Osteoblast (primary cell): ENCODE data around the gene CCDC201.

DNA sequence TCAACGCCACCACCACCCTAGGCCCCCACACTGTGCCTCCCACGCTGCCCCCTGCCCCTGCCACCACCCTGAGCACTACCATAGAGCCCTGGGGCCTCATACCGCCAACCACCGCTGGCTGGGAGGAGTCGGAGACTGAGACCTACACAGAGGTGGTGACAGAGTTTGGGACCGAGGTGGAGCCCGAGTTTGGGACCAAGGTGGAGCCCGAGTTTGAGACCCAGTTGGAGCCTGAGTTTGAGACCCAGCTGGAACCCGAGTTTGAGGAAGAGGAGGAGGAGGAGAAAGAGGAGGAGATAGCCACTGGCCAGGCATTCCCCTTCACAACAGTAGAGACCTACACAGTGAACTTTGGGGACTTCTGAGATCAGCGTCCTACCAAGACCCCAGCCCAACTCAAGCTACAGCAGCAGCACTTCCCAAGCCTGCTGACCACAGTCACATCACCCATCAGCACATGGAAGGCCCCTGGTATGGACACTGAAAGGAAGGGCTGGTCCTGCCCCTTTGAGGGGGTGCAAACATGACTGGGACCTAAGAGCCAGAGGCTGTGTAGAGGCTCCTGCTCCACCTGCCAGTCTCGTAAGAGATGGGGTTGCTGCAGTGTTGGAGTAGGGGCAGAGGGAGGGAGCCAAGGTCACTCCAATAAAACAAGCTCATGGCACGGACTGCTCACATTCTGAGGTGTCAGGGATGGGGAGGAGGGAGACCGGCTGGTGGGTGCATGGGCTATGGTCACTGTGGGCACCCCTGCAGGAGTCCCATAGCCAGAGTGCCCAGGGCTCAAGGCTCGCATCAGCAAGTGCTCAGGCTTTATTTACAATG, 9.2 kb downstream of the POLD2 start:
- CAGE, long polyA plus RNA: no peak
- RRBS: no CpG with 5 or more reads among the region's 14 CpGs

- CAGE, long polyA plus RNA: no peak
- RRBS: no CpG with 5 or more reads among the region's 6 CpGs
Observed at GRCh38 chr7:44157293-44157639, 16.1 kb upstream of the MYL7 start.

- CAGE, long polyA plus RNA: no peak
- RRBS: no CpG with 5 or more reads among the region's 1 CpG
Observed at GRCh38 chr7:44223664-44224095, 22.9 kb downstream of the YKT6 start.

- CAGE, long polyA plus RNA: no peak
- RRBS: 5% methylated on average over 3 of the region's 10 CpGs
Observed at GRCh38 chr7:44240923-44241456, 40.2 kb downstream of the YKT6 start.

GRCh38 chr7:44310173-44310766, 15.1 kb downstream of the CAMK2B start:
- CAGE, long polyA plus RNA: no peak
- RRBS: no CpG with 5 or more reads among the region's 9 CpGs

DNA sequence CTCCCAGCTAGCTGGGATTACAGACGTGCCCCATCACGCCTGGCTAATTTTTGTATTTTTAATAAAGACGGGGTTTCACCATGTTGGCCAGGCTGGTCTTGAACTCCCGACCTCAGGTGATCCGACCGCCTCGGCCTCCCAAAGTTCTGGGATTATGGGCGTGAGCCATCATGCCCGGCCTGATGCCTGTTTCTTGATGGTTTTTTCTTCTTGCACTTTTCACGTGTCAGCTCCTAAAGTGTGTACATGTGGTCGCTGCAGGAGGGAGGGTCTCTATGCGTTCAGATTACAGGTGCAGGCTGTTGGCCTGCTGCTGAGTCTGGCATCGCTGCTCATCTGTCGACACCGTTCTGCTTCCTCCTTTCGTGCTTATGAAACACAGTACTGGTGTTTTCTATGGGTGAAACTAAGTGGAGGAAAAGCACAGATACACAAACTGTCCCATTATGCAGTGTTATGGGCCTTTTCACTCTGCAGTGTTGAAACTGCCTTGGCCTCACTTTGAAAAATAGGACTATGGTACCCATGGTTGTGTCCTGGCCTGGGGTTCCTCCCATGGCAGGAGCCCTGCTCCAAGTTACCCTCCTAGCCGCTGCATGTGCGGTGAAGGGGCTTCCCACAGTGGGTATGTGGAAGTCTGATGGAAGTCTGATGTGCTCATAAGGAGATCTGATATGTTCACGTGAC, 23.4 kb downstream of the OGDH start:
- CAGE, long polyA plus RNA: no peak
- RRBS: no CpG with 5 or more reads among the region's 19 CpGs

- CAGE, long polyA plus RNA: no peak
- RRBS: no CpG with 5 or more reads among the region's 7 CpGs
Observed at GRCh38 chr7:44799310-44800028, 3.0 kb downstream of the PPIA start.

DNA sequence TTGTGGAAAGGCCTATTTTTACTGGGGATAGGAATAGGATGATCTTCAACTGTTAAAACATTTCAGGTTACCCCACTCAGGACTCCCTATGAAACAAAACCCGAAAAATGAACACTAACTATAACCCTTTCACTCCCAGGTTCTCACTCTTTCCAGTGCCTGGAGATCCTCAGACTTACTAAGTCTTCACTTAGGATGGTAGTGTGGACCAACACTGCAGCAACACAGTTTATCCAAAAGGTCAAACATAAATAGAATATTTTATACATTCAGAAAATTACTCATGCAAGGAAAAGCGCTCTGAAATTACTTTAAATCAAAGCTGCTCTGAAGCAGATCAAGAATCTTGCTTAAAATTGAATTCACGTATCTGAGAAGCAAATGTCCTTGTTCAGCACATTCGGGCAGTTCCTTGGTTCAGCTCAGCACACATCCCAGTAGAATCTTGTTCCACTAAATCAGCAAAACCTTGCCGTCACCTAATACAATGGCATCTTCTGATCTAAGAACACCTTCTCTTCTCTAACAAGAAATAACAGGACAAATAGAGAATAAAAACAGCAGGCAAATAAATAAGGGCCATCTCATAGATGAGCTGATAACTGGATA, 18.1 kb downstream of the H2AZ2 start:
- CAGE, long polyA plus RNA: no peak
- RRBS: no CpG with 5 or more reads among the region's 5 CpGs

GRCh38 chr7:44884246-44885326, 744 bp downstream of the PURB start:
- CAGE, long polyA plus RNA: no peak
- RRBS: no CpG with 5 or more reads among the region's 113 CpGs

DNA sequence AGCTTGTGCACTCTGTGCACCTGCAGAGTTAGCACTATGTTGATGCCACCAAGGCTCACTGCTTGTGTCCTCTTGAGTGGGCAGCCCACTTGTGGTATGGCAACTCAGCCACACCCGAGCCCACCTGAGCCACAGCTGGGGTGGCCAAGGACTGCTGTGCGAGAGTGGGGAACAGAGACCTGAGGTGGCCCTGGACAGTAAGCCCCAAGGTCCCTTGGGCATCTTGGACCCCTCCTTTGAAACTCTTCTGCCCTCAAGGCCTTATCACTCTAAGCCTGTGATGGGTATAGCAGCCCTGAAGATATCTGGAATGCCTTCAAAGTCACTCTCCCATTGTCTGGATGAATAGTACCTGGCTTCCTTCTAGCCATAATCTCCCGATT, 25.6 kb downstream of the MYO1G start:
- CAGE, long polyA plus RNA: no peak
- RRBS: no CpG with 5 or more reads among the region's 3 CpGs

GRCh38 chr7:44963991-44964434, 14.8 kb downstream of the MYO1G start:
- CAGE, long polyA plus RNA: no peak
- RRBS: 85% methylated on average over 1 of the region's 13 CpGs

DNA sequence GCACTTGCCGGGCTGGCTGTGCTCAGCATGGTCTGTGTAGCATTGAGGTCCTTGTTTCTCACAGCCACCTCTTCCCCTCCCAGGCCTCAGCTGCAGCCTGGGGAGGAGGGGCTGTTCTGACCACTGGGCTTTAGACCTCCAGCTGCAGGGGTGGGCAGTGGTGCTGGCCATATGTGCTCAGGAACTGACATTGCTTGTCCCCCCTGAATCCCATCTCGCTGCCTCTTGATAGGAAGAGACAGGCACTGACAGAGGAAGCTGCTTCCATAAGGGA, 3.0 kb downstream of the MYO1G start:
- CAGE, long polyA plus RNA: no peak
- RRBS: no CpG with 5 or more reads among the region's 2 CpGs

DNA sequence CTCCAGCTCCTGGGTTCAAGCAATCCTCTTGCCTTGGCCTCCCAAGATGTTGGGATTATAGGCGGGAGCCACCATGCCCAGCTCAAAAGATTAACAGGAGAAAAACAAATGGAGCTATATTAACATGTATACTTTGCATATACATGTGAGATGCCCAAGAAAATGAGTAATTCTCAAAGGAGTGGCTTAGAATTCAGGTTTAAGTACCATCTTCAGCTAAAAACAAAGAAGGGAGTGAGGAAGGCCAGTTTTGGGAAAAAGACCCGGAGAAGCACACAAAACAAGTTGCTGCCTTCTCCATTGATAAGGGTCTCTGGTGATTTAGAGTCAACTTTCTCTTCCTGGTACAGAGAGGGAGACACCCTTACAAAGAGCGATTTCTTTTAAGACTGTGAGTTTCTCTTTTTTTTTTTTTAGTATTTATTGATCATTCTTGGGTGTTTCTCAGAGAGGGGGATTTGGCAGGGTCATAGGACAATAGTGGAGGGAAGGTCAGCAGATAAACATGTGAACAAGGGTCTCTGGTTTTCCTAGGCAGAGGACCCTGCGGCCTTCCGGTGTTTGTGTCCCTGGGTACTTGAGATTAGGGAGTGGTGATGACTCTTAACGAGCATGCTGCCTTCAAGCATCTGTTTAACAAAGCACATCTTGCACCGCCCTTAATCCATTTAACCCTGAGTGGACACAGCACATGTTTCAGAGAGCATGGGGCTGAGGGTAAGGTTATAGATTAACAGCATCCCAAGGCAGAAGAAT, 8.2 kb upstream of the CCM2 start:
- CAGE, long polyA plus RNA: no peak
- RRBS: no CpG with 5 or more reads among the region's 7 CpGs

- CAGE, long polyA plus RNA: no peak
- RRBS: no CpG with 5 or more reads among the region's 6 CpGs
Observed at GRCh38 chr7:45035930-45036468, 36.0 kb downstream of the CCM2 start.

- CAGE, long polyA plus RNA: no peak
- RRBS: no CpG with 5 or more reads among the region's 20 CpGs
Observed at GRCh38 chr7:45721967-45722667, 147.9 kb downstream of the ADCY1 start.

GRCh38 chr7:45872951-45873251, at the start of gene CCDC201:
Gene CCDC201 (minus strand): TSS chr7:45873082.
- CAGE, long polyA plus RNA: no peak
- RRBS: no CpG with 5 or more reads among the region's 5 CpGs

- CAGE, long polyA plus RNA: no peak
- RRBS: no CpG with 5 or more reads among the region's 2 CpGs
Observed at GRCh38 chr7:46281238-46281639, 360.2 kb upstream of the IGFBP3 start.

- CAGE, long polyA plus RNA: no peak
- RRBS: no CpG with 5 or more reads among the region's 13 CpGs
Observed at GRCh38 chr7:46603712-46604483, 682.8 kb upstream of the IGFBP3 start.

GRCh38 chr7:47052891-47053185, 529.1 kb downstream of the TNS3 start:
- CAGE, long polyA plus RNA: no peak
- RRBS: no CpG with 5 or more reads among the region's 40 CpGs

DNA sequence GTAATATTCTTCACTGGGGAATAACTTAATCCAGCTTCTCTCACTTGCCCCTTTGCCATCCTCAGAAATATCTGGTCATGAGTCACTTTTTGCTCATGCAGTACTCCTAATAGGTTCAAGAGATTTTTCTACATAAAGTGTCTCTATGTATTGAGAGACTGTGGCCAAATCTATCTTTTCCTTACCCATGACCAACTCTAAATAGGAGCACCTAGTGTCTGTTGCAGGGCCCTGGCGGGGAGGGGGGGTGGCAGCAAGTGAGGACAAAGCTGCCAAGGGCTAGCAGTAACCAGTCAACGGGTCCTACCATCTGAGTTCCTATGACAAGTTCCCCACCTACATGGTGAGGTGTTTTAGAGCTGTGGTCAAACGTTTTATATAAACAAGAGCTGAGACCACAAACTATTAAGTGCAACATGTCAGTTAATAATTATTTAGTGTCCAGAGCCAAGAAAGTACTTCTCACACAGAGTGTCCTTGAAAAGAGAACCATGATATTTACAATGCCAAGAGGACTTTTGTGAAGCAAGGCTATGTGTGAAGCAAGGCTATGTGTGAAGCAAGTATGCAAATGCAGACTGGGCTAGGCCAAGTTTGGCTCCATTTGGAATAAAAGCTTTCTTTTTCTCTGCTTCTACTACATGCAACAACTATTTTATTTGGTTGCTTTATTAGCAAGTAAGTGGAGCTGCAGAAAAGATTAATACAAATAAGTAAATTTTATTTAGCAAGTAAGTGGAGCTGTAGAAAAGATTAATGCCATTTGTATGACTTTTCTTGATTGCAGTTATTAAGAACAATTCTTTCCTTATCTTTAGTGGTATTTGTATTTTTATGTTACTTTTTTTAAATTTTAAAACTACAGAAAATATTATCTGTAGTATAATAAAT, 434.6 kb downstream of the TNS3 start:
- CAGE, long polyA plus RNA: no peak
- RRBS: no CpG with 5 or more reads among the region's 3 CpGs